Mammary epithelial cell (primary cell): ENCODE measurements around the genes RUFY4 and CNOT9.

GRCh38 chr2:217434096-217434561 lies 568.7 kb downstream of the TNS1 start:
- CAGE, long polyA plus RNA, result no peak
- RRBS, result no CpG with 5 or more reads among the region's 4 CpGs

GRCh38 chr2:217846200-217846942 lies 156.4 kb downstream of the TNS1 start:
- CAGE, long polyA plus RNA, result no peak
- RRBS, result no CpG with 5 or more reads among the region's 4 CpGs

- CAGE, long polyA plus RNA, result no peak
- RRBS, result no CpG with 5 or more reads among the region's 9 CpGs
These were observed 145.2 kb downstream of the TNS1 start for GRCh38 chr2:217857582-217858105.

GRCh38 chr2:217964949-217965209 lies 37.9 kb downstream of the TNS1 start:
- CAGE, long polyA plus RNA, result no peak
- RRBS, result no CpG with 5 or more reads among the region's 3 CpGs

DNA sequence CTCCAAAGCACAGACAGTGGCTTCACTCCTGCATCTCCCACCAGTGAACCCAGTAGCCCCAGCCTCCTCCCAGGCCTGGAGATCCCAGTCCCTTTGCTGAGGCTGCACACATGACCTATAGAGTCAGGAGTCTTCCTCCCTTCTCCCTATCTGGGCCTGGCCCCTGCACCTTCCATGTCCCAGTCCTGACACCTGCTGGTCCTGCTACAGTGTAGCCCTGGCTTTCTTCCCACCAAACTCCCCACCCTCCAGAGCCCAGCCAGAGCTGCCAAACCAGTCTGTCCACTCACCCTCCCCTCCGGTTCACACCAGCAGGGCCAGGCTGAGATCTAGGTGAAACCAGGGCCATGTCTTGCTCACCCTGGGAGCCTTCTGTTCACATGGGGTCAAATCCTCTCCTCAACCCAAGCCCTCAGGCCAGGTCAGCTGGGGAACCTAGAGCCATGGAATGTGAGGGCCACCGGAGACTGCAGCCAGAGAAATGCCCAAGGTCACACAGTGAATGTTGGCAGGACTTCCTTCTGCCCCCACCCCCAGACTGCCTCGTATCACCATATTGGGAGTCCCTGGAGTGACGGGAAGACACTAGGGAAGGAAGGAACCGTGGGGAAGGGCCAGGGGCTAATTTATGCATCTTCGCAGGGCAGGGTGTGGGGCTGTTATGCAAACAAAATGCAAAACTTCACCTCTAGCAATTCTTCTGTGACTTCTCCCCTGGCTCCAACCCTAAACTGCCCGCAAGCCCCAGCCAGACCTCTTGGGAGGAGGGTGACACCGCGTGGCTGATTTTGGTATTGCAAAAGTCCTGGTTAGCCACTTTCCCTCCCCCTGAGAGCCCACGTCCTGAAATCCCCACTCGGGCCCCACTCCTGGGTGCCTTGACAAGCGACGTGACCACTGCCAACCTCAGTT lies 14.6 kb downstream of the TNS1 start:
- CAGE, long polyA plus RNA, result no peak
- RRBS, result no CpG with 5 or more reads among the region's 13 CpGs

DNA sequence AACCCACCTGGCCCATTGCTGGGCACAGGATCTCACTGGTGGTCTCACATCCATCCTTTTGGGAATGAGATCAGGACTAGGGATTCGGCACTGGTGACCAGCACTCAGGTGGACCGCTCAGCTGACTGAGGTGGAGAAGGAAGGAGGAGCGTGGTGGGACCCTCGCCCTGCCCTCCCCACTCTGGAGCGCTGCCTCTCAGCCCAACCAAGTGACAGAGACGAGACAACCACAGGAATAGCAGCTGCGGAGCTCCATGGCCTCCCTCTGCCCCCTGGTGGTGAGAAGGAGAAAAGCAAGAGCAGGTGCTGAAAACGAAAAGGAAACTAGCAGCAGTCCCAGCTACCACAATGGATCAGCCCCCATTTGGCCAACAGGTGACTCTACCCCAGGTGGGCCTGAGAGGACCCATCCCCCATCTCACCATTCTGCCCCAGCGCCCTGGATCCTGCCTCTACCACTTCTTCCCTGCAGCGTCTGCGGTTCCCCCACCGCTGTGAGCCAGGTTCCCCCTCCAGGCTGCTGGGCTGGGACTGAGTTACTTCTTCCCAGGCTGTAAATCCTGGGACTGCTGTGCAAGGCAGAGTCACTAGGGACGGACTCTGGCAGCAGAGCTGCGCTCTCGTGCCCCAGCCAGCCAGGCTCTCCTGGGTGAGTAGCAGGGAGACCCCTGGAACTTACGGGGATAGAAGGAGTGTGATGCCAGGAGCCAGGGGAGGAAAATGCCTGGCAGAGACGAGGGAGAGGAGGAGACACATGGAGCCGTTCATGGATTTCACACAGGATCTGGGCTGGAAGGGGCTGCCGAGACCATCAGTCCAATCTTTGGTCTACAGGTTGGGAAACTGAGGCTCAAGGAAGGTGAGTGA lies at the start of gene RUFY4:
TSS of gene RUFY4 (plus strand) at position 554 of the 867 bp plus-strand sequence.
- CAGE, long polyA plus RNA, result no peak
- RRBS, result no CpG with 5 or more reads among the region's 19 CpGs

GRCh38 chr2:218233677-218234166 lies 16.7 kb downstream of the ARPC2 start:
- CAGE, long polyA plus RNA, result no peak
- RRBS, result no CpG with 5 or more reads among the region's 9 CpGs

- CAGE, long polyA plus RNA, result no peak
- RRBS, result no CpG with 5 or more reads among the region's 22 CpGs
These were observed 3.1 kb downstream of the GPBAR1 start for GRCh38 chr2:218263608-218264642.

DNA sequence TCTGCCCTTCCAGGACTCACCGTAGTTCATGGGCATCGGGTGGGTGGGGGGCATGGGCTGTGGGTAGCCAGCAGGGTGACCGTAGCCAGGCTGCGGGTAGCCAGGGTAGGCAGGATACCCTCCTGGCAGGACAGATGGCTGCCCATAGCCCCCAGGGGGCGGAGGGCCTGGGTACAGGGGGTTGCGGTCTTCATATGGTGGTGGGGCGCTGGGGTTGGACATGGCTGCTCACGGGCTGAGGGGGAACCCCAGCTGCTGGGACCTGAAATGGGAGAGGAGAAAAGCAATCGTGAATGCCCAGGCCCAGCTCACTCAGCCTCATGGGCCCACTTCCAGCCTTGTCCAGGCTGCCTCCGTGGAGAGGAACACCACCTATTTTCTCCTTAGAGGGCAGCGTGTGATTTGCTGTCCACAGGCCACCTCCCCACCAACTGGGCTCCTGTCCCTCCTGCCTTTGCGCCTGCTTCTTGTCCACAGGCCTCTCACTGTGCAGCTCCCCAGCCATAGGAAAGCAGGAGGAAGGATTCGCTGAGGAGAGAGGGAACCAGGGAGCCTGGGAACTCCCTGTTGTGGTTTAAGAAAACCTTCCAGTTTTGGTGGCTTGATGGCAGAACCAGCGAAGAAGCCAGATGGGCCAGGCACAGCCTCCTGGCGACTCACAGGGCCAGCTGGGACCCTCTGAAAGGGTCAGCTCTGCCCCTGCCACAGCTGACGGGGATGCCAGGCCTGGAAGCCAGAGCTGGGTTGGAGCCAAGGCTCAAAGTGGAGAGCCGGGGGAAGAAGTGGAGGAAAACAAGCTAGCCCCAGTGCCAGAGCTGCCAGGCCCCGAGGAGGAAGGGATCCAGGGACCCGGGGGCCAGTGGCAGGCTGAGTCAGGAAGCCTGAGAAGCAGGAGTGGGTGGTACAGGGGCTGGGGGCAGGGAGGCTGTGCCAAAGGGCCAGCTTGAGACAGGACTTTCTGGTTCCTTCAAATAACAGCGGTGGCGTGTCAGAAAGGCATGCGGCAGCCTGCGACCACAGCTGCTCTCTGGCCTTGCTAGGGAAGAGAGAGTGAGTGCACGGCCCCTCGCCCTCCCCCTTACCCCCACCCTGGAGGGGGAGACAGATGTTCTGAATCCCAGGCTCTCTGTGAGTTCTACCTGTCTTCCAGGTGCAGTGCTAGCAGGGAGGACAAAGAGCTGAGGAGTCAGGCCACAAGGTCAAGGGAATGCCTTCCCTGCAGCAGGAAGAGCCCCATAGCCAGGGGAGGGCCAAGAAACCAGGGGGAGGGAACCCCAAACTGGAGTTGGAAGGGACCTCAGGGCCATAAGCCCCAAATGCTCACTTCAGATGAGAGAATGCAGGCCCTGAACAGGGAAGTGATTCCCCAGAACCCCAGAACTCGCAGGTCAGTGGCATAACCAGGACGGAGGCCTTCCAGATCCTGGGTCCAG lies 9.9 kb downstream of the TMBIM1 start:
- CAGE, long polyA plus RNA, result no peak
- RRBS, result 1% methylated on average over 3 of the region's 27 CpGs

GRCh38 chr2:218290802-218291580 lies 1.3 kb downstream of the TMBIM1 start:
- CAGE, long polyA plus RNA, result no peak
- RRBS, result no CpG with 5 or more reads among the region's 7 CpGs

- CAGE, long polyA plus RNA, result no peak
- RRBS, result no CpG with 5 or more reads among the region's 26 CpGs
These were observed 8.5 kb upstream of the CTDSP1 start for GRCh38 chr2:218391059-218391663.

- CAGE, long polyA plus RNA, result no peak
- RRBS, result no CpG with 5 or more reads among the region's 14 CpGs
These were observed 2.4 kb upstream of the CTDSP1 start for GRCh38 chr2:218397211-218397712.

DNA sequence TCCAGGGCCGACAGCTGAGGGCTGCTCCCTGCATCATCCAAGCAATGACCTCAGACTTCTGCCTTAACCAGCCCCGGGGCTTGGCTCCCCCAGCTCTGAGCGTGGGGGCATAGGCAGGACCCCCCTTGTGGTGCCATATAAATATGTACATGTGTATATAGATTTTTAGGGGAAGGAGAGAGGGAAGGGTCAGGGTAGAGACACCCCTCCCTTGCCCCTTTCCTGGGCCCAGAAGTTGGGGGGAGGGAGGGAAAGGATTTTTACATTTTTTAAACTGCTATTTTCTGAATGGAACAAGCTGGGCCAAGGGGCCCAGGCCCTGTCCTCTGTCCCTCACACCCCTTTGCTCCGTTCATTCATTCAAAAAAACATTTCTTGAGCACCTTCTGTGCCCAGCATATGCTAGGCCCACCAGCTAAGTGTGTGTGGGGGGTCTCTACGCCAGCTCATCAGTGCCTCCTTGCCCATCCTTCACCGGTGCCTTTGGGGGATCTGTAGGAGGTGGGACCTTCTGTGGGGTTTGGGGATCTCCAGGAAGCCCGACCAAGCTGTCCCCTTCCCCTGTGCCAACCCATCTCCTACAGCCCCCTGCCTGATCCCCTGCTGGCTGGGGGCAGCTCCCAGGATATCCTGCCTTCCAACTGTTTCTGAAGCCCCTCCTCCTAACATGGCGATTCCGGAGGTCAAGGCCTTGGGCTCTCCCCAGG lies 5.5 kb downstream of the CTDSP1 start:
- CAGE, long polyA plus RNA, result no peak
- RRBS, result no CpG with 5 or more reads among the region's 9 CpGs

DNA sequence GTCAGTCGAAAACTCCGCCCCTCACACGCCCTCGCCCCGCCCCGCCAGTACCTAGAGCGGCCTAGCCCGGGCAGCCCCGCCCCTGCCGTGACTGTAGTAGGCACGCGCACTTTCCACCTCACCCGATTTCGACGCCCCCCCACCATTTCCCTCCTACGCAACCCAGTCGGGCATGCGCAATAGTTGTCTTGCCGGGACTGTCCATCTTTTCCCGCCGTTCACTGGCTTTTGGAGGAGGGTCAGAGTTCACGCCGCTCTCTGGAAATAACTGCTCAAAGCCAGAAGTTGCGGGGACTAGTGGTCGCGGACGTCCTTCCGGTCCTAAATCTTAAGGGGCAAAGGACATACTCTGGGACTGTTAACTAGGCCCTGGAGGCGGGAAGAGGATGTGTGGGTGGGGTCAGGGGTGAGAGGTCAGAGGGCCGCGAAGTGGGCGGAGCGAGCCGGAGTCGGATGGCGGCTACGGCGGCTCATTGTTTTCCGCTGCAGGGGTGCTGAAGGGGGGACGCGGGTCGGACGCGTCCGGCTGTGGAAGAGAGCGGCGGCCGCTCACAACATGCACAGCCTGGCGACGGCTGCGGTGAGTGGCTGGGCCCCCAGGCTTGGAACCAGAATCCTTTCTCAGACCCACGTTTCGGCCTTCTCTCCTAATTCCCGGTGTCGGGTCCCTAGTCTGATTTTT lies at the start of gene CNOT9:
TSS of gene CNOT9 (plus strand) at position 441 of the 682 bp plus-strand sequence.
- CAGE, long polyA plus RNA, result no peak
- RRBS, result under 1% methylated on average over 13 of the region's 55 CpGs

GRCh38 chr2:218630328-218630841 lies 22.7 kb downstream of the PLCD4 start:
- CAGE, long polyA plus RNA, result no peak
- RRBS, result no CpG with 5 or more reads among the region's 4 CpGs

DNA sequence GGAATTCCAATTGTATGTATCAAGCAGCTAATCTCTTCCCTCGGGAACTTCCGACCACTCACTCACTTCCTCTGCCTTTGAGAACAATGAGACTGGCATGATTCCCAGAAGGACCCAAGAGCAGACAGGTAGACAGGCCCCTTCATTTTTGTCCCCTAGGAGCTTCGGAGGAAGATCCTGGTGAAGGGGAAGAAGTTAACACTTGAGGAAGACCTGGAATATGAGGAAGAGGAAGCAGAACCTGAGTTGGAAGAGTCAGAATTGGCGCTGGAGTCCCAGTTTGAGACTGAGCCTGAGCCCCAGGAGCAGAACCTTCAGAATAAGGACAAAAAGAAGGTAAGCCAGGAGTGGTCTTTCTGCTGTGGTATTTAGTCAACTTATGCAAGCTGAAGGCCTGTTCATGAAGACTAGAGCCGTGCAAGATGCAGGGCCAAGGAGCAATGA lies 24.3 kb downstream of the PLCD4 start:
- CAGE, long polyA plus RNA, result no peak
- RRBS, result no CpG with 5 or more reads among the region's 5 CpGs

DNA sequence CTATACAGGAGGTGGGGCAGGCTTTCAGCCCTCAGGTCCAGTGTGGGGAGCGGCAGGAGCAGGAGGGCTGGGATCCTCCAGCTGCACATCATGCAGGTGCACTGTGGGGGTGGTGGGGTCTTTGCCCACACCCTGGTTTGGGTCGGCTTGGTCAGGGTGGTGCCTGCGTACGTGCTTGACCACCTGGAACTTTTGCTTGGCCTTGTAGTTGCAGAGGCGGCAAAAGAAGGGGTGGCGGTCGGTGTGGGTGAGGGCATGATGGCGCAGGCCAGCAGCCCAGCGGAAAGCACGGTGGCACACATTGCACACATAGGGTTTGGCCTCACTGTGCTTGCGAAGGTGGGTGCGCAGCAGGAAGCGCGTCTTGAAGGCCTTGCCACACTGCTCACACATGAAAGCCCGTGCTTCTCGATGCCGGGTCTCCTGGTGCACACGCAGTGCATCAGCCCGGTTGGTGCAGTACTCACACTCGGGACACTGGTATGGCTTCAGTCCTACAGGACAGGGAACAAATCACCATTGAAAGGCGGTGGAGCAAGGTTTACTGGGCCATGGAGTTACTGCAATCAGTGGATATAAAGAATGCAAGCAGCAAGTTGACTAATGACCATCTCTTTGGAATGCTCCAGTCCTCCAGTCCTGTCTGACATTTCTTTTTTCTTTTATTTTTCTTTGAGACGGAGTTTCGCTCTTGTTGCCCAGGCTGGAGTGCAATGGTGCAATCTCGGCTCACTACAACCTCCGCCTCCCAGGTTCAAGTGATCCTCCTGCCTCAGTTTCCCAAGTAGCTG lies 20.9 kb downstream of the ZNF142 start:
- CAGE, long polyA plus RNA, result no peak
- RRBS, result no CpG with 5 or more reads among the region's 25 CpGs

- CAGE, long polyA plus RNA, result no peak
- RRBS, result no CpG with 5 or more reads among the region's 9 CpGs
These were observed 24.4 kb downstream of the CYP27A1 start for GRCh38 chr2:218806295-218806806.

DNA sequence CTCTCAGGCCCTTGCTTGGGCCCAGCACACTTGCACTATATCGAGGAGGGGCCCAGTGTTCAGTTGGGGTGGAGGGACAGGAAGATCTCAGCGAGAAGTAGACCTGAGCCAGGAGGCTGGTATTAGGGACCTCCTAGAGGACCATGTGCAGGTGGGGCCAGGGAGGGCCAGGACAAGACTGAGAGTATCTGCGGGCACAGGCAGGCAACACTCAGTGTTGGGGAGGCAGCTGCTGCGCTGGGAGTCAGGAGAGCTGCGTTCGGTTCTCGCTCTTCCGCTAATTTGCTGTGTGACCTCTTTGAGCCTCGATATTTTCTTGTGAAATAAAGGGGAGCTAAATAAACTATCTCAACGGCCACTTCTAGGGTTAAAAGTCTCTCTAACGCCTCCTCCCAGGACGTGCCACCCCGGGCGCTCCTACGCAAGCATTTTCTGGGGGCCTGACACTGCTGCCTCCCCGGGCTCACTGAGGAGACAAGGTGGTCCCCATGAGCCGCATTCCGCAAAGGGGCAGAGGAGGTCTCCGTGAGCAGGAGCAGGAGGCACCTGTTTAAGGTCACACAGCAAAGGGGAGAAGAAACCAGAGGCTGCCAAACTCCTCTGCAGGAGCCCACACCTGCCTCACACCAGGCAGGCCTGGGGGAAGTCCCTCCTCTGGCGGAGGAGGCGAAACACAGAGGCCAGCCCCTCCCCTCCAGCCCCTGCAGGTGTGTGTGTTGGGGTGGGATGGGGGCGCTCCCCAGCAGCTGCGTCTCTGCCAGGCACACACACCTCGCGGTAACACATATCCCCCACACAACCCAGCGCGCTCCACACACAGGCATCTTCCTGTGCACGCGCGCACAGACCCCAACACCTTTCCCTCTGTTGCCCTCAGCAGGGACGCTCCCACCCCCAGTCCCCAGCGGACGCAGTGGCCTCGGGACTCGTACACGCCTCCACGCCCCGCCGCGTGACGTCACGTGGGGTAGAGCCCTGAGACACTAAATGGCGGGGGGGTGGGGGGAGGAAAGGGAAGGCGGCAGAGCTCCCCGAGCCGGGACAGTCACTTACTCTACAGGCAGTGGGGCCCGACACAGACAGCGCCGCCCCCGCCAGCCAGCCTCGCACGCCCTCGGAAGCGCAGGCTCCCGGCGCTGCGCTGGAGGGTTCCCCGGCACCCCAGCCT lies 776 bp upstream of the WNT10A start:
- CAGE, long polyA plus RNA, result no peak
- RRBS, result 22% methylated on average over 12 of the region's 58 CpGs

DNA sequence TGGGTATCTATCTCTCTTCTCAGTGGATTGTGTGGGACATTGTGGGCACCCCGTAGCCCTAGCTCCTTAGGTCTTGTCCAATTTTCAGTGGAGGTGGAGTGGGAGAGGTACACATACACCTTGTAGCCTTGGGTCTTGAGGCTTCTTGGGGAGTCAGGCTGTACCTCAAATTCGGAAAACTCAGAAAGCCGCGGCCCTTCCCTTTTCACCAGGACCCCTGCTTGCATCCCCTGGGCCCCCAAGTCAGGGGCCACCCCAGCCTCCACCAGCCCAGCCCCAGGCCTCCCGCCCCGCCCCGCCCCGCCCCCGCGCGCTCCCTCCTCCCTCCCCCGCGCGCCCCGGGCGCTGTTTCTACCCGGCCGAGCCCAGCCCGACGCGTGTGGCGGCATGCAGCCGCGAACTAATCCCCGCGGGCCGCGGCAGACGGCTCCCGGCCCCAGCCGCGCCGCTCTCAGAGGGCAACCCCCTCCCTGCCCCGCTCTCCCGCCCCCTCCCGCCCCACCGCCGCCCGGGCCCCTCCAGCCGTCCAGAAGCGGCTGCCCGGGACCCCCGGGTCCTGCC lies 2.7 kb downstream of the WNT10A start:
- CAGE, long polyA plus RNA, result no peak
- RRBS, result under 1% methylated on average over 16 of the region's 43 CpGs